Epithelial cell of esophagus (primary cell): Measurements from ENCODE around the gene IRAK4.

GRCh38 chr12:32588089-32588698, 90.9 kb upstream of the DNM1L start:
- RRBS = no CpG with 5 or more reads among the region's 6 CpGs

GRCh38 chr12:32821720-32821965, 65.9 kb upstream of the YARS2 start:
- RRBS = no CpG with 5 or more reads among the region's 1 CpG

- RRBS = 61% methylated on average over 9 of the region's 49 CpGs
These were observed 328.2 kb downstream of the ALG10 start for GRCh38 chr12:34350317-34351092.

- RRBS = no CpG with 5 or more reads among the region's 20 CpGs
These were observed 263.0 kb upstream of the ALG10B start for GRCh38 chr12:38053518-38054052.

DNA sequence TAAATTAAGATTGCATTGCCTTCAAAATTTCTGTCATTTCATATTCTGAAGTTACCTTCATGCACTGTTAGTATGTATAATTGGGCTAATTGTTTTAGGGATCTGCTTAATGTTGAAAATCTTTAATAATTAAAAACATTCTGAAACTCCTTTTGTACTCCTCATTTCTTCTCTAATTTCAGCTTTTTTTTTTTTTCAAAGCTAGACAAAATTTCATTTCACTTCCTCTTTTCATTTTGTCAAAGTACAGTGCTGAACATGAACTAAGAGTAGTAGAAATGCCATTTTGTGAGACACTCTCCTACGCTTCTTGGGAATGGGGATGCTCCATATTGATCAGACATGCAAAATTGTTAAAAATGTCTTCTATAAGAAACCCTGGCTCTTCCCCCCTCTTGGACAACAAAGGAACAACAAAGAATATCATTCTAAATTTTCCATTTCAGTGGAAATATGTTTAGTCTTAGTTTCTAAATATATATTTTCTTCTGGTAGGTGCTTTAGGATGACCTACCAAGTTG, 1.7 kb downstream of the ABCD2 start:
- RRBS = no CpG with 5 or more reads among the region's 1 CpG

GRCh38 chr12:39808820-39809252, 182.9 kb downstream of the C12orf40 start:
- RRBS = no CpG with 5 or more reads among the region's 3 CpGs

DNA sequence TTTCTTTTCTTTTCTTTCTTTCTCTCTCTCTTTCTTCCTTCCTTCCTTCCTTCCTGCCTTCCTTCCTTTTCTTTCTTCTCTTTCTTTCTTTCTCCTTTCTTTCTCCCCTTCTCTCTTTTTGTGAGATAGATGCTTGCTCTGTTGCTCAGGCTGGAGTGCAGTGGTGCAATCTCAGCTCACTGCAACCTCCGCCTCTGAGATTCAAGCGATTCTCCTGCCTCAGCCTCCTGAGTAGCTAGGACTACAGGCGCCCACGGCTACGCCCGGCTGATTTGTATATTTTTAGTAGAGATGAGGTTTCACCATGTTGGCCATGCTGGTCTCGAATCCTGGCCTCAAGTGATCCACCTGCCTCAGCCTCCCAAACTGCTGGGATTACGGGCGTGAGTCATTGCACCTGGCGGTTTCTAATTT, 186.4 kb downstream of the C12orf40 start:
- RRBS = no CpG with 5 or more reads among the region's 10 CpGs

- RRBS = no CpG with 5 or more reads among the region's 3 CpGs
These were observed 82.6 kb downstream of the SLC2A13 start for GRCh38 chr12:40023063-40023823.

GRCh38 chr12:40559980-40560383, 132.3 kb upstream of the CNTN1 start:
- RRBS = no CpG with 5 or more reads among the region's 2 CpGs

GRCh38 chr12:41281366-41281856, 93.3 kb downstream of the PDZRN4 start:
- RRBS = no CpG with 5 or more reads among the region's 3 CpGs

- RRBS = no CpG with 5 or more reads among the region's 18 CpGs
These were observed 384.5 kb downstream of the PDZRN4 start for GRCh38 chr12:41572191-41573489.

GRCh38 chr12:42234986-42235351, 3.1 kb downstream of the YAF2 start:
- RRBS = no CpG with 5 or more reads among the region's 2 CpGs

GRCh38 chr12:42237352-42238163, 490 bp downstream of the YAF2 start:
- RRBS = 2% methylated on average over 66 of the region's 99 CpGs

DNA sequence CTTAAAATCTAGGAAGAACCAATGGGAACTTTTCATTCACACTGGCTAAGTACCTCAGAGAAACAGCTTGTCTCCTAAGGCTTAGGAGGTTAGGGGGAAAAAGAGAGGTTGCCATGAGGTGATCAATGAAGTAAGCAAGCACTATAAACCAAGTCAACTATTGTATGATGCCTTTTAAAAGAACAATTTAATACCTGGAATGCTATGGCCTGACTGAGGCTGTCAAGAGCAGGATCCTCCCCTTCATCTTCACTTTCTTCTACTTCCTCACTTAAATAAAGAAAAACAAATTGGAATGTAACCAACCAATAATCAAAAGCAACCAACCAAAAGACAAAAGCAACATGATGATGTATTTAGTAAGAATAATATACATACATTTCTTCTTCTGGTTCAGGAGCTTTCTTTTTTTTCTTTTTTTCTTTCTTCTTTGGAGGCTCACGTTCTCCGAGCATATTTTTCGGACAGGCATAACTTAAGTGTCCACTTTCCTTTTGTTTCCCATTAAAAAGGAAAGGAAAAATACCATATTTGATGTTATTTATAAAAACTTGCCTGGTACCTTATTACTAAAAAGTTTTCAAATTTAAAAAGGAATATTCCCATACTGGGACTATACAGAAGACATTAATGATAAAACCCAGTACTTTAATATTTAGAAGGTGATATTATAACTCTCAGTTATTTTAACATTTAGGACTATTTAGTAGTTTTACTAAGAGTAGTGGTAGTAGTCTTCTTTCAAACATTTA, 12.2 kb downstream of the ZCRB1 start:
- RRBS = no CpG with 5 or more reads among the region's 3 CpGs

- RRBS = no CpG with 5 or more reads among the region's 9 CpGs
These were observed 38.7 kb downstream of the PPHLN1 start for GRCh38 chr12:42364688-42365046.

DNA sequence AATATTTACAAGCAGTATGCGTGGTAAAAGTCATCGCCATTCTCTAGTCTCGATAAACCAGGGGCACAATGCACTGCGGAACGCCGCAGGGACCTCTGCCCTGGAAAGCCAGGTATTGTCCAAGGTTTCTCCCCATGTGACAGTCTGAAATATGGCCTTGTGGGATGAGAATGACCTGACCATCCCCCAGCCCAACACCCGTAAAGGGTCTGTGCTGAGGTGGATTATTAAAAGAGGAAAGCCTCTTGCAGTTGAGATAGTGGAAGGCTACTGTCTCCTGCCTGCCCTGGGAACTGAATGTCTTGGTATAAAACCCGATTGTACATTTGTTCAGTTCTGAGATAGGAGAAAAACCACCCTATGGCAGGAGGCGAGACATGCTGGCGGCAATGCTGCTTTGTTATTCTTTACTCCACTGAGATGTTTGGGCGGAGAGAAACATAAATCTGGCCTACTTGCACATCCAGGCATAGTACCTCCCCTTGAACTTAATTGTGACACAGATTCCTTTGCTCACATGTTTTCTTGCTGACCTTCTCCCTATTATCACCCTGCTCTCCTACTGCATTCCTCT, 62.1 kb downstream of the PPHLN1 start:
- RRBS = no CpG with 5 or more reads among the region's 11 CpGs

DNA sequence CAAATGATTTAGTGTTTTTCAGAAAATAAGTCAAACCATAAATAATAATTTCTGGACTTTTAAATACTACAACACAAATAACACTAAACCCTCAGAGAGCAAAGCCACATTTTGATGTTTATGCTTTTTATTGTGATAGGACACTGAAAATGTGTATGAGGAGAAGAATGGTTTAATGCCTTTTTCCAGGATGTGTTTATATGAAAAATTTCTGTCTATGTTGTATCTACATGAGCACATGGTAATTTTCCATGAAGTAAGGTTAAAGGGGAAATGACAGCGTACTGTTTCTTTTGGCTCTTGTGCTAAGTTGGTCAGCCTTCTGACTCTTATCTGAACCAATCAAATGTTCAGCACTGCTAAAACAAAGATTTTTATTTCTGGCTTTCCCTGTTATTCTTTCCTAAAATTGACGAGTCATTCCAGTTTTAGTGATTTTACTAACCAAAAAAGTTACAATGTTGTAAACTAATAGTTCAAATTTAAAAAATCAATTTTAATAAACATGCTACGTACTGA, 96.3 kb downstream of the PPHLN1 start:
- RRBS = no CpG with 5 or more reads among the region's 3 CpGs

DNA sequence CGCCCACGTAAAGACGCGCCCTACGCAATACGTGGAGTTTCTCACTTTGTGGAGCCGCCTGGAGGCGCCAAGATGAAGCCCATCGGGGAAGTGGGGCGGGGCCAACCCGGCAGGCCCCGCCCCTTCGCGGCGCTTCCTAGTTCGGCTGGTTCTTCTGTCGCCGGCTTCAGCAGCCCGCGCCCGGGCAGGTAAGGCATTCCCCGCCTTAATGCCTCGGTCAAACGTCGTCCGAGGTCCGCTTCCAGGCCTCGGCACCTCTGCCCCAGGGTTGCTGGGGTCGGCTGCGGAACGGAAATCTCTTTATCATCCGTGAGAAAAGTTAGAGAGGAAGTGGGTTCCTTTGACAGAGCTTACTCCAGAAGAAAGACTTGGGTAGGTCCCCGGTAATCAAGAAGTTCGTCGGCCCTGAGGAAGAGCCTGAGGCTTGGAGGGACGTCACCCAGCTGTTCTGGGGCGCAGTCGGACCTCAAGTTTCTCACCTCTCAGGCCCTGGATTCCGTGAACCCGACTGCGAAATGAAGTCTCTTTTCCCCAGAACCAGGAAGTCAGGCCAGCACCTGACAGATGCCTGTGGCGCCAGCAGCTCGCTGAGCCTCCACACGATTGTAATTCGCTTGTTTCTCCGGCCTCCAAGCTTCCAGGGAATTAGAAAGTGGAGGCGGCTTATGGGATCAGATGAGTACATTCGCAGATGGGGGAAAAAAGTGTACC, at the start of gene IRAK4:
TSS of gene IRAK4 (plus strand) at position 123 of the 711 bp plus-strand sequence.
- RRBS = 1% methylated on average over 8 of the region's 48 CpGs

DNA sequence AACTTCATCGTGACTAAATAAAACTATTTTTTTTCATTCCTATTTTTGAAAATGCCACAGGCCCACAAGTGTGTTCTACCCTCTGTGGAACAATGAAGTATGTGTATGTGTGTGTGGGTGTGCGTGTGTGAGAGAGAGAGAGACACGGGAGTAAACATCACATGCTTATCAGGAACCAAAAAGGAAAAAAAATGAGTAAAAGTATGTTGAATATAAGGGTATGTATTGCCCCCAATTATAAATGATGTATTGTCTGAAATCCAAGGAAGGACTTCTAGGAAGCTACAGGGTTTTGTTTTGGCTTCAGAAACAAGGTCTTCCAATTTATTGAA, 769 bp downstream of the TMEM117 start:
- RRBS = no CpG with 5 or more reads among the region's 3 CpGs